ENCODE measurements around a stretch of chr7.

- PRO-cap: no peak
These were observed 86.3 kb downstream of the JAZF1 start for GRCh38 chr7:28094096-28094968.

- PRO-cap: no peak
These were observed 56.6 kb upstream of the JAZF1 start for GRCh38 chr7:28237144-28237728.

GRCh38 chr7:28409222-28409606 is 3.1 kb upstream of the CREB5 start:
- PRO-cap: bidirectional peak, plus-strand start at chr7:28409368, minus-strand start at chr7:28409090

GRCh38 chr7:28621501-28621897 is 209.2 kb downstream of the CREB5 start:
- PRO-cap: no peak

GRCh38 chr7:28853758-28854683 is 104.1 kb downstream of the TRIL start:
- PRO-cap: bidirectional peak, plus-strand start at chr7:28854069, minus-strand start at chr7:28854038; bidirectional peak, plus-strand start at chr7:28854390, minus-strand start at chr7:28854225

GRCh38 chr7:28926888-28927377 is 31.2 kb downstream of the TRIL start:
- PRO-cap: no peak

DNA sequence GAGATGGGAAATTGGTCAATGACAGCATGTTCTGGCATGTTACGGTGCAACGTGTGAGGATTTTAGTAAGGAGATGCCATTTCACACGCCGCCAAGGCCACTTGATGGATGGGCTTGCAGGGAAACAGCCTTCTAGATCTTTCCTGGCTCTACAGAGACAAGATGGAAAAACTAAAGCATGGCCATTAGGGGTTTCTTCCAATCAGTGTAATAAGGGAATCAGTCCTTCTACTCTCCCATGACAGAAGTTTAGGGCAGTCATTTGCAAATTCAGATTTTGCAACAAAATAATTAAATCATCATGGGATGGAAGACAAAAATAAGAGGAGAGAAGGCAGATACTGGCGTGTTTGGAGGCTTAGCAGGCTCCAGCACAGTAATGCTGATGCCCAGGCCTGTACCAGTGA is 30.9 kb upstream of the TRIL start:
- PRO-cap: no peak

- PRO-cap: no peak
These were observed 34.5 kb downstream of the CPVL start for GRCh38 chr7:29111754-29112301.

DNA sequence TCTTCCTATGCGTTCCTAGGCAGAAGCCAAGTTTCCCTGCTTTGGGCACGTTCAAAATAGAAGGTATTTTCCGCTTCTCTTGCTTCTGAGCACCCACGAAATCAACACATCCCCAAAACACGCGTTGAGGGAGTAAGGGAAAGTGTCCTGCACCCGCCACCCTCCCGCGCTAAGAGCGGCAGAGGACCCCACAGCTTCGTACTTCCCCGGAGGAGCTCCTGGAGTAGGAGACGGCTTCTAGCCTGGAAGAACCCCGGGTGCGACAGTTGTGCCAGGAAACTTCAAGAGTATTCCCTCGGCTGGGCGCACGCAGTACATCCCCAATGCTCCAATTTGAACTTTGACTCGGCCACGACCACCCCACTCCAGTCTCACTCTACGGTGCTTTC is 424 bp downstream of the CPVL start:
- PRO-cap: no peak

- PRO-cap: no peak
These were observed 11.6 kb downstream of the CHN2 start for GRCh38 chr7:29206144-29206598.

DNA sequence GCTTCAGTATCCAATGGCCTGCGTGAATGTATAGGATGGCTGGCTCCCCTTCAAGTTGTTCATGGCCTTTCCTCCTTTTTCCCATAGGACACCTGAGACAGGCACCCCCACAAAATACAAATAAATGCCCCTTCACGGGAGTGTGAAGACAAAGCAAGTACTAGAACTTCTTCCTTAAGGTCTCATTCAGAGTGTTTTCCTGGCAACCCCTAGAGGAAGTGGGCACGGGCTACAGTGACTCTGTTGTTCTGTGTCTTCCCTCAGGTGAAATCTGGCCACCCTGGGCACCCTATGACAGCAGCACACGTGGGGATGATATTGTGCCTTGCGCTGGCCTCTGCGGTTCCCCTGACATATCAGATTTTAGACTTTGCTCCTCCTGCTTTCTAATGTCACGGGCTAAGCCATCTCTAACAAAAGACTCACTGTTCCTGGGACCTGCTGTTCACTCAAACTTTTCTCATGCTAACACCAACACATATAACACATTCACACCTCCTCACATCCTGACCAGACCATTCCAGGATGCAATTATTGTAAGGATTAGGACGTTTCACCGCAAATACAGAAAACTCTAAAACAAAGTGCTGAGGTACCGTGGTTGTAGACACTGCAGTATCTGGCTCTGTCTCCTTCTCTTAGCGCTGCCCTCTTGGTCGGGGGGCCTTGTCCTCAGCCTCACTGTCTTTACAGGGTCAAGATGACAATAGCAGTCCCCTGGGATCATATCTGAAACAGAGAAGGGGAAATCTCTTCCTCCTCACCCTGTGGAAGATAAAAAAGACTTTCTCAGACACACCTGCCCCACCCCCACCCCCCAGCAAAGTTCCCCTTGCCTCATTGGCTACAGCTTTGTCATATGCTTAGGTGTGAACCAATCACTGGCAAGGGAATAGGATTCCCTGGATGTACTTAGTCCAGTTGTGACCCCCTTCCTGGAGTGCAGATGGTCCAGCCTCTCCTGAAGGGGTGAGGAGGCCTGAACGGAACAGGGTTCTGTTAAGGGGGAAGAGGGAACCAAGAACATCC is 14.0 kb downstream of the CHN2 start:
- PRO-cap: no peak

DNA sequence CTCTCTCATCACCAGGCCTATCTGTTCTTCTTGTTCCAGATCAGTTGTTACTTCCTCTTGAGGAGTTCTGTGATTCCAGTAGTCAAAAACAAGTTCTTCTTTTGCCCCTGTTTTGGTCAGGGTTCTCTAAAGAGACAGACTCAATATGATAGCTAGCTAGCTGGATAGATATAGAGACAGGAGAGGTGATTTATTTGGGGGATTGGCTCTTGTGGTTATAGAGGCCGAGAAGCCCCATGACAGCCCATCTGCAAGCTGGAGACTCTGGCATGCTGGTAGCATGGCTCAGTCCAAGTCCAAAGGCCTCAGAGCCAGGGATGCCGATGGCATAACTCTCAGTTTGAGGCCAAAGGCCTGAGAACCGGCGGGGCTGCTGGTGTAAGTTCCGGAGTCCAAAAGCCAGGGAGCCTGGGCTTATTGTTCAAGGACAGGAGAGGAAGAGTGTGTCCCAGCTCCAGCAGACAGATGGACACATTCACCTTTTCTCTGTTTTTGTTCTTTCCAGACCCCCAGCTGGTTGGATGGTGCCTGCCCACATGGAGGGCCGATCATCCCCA is 54.4 kb downstream of the CHN2 start:
- PRO-cap: no peak

DNA sequence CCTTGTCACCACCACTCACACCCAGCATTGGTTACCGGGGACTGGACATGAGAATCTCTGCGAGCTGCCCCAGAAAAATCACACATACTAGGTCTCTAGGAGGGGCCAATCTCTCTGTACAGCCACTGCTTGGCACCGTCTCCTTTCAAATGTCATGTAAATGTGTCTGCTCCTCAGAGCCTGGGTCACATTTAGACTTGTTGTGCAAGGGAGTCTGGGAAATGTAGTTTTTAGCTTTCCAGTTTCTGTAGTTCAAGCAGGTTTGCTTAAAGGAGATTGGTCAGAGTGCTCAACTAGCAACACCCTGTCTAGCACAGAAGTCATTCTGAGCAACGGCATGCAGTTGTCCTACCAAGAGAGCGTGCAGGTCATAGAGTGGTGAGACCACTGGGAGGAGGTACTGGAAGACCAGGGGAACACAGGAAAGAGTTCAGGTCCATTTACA is 60.1 kb downstream of the CHN2 start:
- PRO-cap: bidirectional peak, plus-strand start at position 371 of the sequence, minus-strand start at position 150 of the sequence

- PRO-cap: no peak
These were observed 70.5 kb downstream of the CHN2 start for GRCh38 chr7:29265082-29265557.

- PRO-cap: no peak
These were observed 163.2 kb upstream of the PRR15 start for GRCh38 chr7:29400336-29400933.

DNA sequence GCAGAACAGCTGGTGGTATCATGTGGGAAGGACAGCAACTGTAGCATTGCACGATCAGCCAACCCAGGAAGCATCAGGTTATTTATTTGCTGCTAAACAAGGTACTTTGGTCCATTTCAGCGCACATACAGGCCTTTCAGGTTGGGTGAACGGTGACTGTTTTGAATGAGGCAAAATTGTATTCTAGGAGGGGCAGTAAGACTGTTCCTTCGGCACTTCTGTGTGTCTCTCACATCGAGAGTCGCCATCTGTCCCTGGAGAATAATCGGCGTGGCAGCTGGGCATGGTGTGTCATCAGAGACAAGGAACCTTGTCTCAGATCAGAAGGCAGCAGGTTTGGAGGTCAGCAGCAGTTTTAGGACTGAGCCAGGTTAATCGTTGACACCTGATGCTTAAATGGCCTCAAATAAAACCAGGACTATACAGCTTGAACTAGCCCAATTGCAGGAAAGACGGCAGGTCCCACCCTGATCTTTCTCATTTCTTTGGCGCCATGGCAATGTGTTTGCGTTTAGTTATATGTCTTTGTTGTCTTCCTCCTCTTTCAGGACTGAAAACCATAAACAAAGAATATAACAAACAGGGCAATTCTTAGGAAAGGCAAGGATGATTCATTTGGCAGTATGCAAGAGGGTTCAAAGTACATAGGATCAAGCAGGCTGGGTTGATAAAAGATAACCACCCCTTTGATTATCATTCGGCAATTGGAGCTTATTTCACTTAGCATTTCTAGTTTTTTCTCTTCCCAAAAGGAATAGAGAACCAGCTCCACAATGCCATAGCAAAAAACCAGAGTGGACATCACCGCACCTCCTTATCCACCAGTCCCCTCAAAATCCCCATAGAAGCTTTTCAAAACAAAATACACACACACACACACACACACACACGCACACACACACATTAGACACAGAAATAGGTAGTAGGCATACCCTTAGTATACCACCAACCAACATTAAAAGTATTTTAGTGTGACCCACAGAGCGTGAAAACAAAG is 91.9 kb upstream of the PRR15 start:
- PRO-cap: no peak

- PRO-cap: no peak
These were observed 44.3 kb downstream of the PRR15 start for GRCh38 chr7:29607918-29608291.

GRCh38 chr7:29926247-29927221 is 63.1 kb downstream of the SCRN1 start:
- PRO-cap: no peak

DNA sequence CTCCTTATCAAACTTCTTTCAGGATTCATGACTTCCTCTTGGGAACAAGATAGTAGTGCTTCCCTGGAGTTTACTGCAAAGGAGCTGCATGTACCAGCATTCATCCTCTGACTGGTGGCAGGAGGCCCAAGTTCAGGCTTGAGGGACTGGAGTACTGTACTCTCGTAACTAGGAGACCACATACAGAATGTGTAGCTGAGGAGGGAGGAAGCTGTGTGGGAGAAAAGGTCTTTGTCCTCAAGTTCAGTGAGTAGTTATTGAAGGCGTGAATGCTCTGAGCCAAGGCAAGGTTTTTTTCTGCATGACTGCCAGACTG is 12.9 kb downstream of the SCRN1 start:
- PRO-cap: no peak

GRCh38 chr7:30079186-30080204 is 51.3 kb downstream of the PLEKHA8 start:
- PRO-cap: no peak